HT-29 (cell line): ENCODE data around the genes NLK, TMEM97, VTN and UNC119.

DNA sequence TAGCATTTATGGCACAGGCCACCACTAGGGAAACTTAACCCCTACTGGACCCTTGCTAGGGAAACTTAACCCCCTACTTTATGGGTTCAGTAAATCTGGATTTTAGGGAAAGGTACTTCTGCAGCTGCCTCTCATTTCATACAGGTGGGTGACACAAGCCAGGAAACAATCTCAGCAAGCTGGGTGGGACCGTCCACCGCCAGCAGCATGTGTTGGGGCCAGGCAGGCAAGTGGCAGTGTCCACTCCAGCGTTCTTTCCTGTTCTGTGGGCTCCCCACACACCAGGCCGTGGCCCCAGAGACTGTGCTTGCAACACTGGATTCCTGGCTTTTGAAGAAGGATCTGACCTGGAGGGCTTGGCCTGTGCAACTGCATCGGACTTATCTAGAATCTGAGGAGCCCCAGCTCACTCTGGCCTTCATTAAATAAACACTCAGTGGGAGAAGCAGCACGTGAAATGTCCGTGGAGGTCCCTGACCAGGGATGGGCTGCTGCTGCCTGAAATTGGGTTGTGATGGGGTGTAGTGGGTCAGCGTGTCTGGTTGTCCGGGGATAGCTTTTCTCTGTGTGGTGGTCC, 3.1 kb downstream of the KSR1 start:
- RAMPAGE, long total RNA, result no peak

- RAMPAGE, long total RNA, result no peak
Measured at GRCh38 chr17:27888192-27888583, 5.0 kb downstream of the LYRM9 start.

DNA sequence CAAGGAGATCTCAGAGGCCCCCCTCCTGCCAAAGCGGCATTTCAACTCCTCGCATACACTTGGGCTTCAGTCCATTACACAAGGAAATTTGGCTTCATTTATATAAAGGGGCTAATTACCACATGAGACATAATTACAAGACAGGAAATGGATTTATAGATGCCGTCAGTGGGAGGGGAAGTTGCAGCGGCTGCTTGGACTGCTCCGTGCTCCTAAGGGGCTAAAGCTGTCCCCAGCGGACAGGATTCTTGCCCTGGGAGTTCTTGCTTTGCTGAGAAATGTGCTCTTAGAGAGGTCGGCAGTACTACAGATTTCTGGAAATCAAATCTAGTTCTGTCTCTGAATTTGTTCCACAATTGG, 57.2 kb upstream of the NLK start:
- RAMPAGE, long total RNA, result no peak

DNA sequence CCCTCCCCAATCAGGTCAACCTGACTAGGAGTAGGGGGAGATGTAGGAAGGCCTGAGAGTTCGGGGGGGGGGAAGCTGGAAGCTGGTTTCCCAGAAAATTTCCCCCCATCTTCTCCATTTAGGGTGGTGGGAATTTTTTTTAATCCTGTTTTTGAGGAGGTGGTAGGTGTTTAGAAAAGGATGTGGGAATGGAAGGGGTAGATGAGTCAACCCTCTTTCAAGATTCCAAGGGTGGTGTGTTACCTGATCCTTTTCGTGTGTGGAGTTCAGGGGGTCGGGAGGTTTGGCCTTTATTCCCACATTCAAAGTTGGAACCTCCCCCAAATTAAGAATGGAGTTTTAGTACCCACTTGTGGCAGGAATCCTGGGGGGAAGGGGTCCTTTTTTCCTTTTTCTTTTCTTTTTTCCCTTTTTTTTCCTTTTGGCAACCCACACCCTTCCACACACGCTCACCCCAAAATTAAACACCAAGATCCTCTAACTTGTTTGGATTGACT, at the start of gene NLK:
TSS of gene NLK (plus strand) at position 419 of the 497 bp plus-strand sequence.
- RAMPAGE, long total RNA, result no peak

DNA sequence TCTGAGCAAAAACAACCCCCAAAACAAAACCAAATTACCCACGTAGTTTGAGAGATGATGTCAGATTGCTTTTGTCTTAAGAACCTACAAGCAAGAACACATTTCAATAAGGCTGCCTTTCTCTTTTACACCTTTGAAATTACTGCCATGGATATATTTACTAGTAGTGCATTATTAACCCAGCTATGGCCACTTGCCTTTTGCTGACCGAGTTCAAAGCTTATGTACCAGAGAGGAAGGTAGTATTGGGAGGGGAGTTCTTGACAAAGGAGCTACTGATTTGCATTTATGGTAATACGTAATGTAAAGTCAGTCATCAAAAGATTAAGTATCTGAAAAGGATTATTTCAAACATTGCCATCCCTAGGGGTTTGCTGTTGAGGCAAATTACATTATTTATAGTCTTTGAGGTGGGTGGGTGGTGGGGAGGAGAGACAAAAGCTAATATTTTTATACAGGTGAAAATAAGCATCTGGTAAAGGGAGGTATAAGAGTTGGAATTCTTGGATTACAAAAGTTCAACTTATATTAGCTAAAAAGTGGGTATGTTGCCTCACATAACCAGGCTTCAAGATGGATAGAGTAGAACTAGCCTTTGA, 51.9 kb downstream of the NLK start:
- RAMPAGE, long total RNA, result no peak

- RAMPAGE, long total RNA, result no peak
Measured at GRCh38 chr17:28193273-28193608, 125.8 kb upstream of the TMEM97 start.

DNA sequence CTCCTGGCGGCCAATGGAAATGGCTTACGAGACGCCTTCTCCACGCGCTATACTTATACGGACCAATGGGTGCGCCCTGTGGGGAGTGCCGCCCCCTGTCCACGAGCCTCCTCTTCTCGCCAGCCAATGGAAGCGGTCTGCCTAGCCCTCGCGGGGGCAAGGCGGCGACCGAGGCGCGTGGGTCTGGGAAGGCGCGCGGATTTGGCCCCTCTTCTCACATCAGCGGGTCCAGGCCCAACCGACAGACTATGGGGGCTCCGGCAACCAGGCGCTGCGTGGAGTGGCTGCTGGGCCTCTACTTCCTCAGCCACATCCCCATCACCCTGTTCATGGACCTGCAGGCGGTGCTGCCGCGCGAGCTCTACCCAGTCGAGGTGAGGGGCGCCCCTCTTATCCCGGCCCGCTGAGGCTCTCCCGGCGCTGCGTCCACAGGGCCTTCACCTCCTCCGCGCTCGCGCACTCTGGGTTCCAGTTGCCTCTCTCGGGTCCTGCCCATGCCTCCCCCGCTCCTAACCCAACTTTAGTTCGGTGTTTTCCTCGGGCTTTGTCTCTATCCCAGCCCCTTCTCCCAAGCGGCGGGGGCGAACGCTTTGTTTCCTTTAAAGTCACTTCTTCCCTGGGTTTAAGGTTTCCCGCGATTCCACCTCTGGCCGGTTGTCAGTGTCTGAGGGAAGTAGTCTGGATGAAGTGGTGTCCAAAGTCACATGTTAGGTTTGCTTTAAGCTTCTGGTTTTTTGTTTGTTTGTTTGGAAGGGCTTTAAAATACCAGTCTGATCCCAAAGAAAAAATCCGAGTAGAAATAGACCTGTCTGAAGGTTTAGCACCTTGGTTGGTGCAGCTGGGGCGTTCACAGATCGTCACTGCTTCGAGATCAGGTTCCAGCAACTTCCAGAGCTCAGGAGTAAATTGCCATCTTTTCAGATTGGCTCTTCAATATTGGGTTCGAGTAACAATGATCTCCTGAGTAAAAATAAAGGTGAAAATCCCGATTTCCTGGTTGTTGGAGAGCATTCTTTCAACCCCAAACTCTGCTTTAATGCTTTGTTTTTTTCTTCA, at the start of gene TMEM97:
TSS of gene TMEM97 (plus strand) at position 209 of the 1,056 bp plus-strand sequence.
- RAMPAGE, long total RNA, result start-site peak on the plus strand centred at position 216 of the sequence, 105 bp wide, 230 and 211 reads in 2 replicates

DNA sequence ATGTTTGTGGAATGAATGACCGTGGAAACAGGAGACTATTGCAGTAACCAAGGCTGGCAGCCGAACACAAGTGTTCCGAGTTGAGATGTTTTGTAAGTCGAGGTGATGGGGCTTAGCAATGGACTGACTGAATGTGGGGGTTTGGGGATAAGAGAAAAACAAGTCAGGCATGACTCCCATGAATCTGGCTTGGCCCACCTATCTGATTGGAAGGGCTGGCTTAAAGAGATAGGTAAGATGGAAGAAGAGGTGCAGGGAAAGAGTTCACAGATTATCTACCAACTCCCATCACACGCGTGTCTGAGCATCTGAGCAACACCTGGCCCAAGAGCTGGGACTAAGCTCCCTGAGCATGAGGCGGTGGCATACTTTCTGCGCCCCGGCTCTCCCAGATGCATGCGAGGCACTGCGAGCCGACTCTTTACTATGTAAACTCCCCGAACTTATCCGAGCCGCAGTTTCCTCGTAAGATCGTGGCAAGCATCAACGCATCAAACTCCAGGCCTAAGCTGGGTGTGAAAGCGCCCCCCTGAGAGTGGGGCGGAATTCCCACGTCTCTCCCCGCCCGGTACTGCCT, 496 bp downstream of the IFT20 start:
- RAMPAGE, long total RNA, result no peak

DNA sequence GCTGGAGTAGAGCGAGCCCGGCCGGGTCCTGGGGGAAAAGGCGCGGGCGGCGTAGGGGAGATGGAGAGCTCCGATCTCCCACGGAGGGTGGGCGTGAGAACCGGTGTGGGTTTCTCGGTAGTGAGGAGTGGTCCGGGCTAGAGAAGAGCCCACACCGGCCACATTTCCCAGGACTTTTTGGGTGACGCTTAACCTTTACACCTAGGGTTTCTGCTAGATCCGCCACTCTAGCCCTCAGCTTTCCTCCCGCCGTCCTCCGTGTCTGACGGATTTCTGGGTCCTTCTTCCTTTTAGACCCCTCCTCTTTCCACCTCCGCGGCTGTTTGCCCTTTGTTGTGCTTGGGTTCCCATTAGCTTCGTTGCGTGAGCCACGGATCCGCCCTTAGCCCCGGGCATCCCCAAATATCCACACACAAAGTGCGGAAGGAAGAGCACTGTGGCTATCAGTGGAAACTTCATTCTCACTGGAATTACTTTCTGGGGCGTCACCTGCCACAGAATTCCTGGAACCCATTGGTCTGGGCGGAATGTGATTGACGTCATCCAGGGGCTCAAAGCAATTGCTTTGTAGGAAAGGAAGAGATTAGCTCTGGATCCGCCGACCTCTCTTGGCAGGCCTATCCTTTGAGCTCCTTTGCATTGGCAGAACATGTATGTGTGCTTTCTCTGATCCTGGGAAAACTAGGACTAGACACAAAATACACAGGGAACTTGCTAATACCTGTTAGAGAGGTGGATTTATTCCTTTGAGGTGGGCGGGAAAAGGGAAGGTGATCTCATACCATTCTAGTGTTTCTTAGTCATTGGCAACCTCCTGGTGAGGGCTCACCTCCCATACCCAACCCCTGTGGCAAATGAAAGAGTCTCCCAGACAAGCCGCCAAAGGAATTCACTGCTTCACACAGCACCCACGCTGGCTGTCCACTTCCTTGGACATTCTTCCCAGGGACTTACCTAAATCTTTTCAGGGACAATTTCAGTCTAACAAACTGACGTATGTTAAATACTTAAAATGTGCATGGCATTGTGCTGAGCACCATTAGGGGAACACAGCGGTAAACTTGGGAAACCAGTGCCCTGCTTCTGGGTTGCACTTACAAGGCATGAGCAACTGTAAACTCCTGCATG, 709 bp downstream of the TNFAIP1 start:
- RAMPAGE, long total RNA, result no peak

- RAMPAGE, long total RNA, result no peak
Measured at GRCh38 chr17:28370162-28371079, at the start of gene VTN. Gene VTN (minus strand): TSS chr17:28370307.

- RAMPAGE, long total RNA, result no peak
Measured at GRCh38 chr17:28470547-28471280, 2.7 kb upstream of the SLC13A2 start.

DNA sequence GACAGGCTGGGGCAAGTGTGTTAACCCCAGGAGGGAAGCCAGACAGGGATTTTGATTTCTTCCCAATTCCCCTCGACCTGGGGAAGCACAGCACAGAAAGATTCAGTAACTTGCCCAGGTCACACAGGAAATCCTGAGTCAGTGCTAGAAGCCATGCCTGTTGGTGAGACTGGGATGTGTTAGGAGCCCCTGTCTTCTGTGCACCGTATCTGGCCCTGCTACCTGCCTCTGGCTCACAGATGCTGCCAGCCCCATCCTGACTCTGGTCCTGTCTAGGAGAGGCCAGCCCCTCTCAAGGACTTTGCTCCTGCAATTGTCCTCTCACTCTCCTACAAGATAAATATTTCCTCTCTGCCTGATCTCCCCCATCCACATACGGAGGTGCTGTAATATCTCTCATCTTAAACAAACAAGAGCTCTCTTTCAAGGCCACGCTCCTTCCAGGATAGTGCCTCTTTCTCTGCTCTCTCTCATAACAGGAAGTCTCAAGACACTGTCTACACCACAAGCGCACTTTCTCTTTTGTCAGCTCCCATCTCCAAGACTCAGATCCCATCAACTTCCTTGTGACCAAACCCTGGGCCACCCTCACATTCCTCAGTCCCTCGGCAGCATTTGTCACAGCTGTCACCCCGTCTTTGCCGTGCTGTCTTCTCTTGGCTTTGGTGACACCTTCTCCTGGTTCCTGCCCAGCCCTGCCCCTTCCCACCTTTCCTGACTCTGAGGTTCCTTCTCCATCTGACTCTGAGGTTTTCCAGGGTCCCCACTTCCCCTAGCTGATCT, 1.8 kb downstream of the SLC13A2 start:
- RAMPAGE, long total RNA, result no peak

DNA sequence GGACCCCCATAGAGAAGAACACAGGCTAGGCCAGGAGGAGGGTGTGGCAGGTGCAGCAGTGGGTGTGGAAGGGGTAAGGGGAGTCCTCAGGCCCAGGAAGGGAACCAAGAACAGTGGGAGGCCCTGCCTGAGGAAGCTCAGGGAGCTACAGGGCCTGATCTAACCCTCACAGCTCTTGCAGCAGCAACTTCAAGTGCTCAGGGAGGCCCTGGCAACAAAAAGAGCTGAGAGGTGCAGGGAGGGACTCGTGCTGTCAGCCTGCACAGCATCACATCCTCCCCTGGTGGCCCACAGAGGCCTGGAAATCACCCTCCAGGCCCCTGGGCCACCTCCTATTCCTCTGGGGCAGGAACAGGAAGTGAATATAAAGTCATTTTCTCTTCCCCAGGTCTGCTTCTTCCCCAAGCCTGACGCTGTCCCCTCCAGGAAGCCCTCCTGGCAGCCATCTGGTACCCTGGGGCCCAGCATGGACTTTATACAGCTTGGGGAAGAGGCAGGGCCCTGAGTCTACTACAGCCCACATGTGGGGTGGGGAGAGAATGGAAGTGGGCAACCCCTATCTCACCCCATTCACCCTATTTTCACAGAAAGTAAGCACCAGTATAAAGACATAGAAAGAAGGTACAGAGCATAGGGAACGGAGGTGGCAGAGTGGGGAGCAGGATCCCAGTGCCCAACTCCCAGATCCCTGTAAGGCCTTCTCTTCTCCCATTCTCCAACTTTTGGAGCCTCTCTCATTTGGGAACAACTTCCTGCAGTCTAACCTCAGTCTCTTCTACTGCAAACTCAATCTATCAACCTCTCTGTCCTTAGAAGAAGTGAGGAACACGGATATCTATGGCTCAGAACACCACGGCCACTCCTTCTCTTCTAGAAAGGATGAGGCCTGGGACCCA, 2.6 kb downstream of the UNC119 start:
- RAMPAGE, long total RNA, result no peak

DNA sequence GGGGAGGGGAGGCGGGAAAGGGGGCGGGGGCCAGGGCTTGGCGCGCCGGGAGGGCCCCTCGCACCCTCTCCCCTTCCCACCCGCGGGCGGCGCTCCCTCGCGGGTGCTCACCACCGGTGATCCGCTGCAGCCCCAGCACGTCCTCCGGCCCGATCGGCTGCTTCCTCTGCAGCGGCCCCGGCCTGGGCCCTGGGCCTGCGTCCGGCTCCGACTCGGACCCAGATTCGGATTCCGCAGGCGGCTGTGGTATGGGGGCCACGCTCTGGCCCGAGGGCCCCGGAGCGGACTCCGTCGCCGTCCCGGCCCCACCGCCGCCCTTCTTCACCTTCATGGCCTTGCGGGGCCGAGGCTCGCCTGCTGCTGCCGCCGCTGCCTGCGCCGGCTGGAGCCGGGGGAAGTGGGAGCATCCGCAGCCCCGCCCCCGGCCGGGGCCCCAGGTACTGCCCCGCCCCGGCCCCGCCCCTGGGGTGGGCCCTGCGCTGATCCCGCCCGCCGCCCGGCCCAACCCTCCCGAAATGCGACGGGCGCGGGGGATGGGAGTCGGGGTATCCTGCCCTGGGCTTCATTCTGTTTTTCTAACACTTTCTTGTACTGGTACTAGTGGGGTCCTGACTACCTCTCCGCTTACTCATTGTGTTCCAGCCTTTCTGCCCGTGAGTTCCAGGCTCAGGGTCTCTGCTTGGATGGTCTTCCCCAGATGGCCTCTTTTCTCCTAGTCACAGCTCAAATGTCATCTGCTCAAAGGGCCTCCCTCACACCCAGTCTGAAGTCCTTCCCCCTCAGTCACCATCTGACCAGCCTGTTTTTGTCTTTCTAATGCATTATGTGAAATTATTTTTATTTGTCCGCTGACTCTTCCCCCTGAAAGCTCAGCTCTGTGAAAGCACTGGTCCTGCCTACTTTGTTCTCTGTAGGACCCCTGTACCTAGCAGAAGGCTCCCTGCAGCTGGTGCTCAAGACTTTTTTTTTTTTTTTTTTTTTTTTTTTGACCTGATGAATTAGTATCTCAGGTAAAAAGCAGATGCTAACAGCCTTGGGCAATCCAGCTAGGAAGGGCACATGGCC, at the start of gene UNC119:
TSS of gene UNC119 (minus strand) at position 398 of the 1,065 bp plus-strand sequence.
- RAMPAGE, long total RNA, result no peak

- RAMPAGE, long total RNA, result no peak
Measured at GRCh38 chr17:28580263-28580937, 3.7 kb upstream of the ALDOC start.

DNA sequence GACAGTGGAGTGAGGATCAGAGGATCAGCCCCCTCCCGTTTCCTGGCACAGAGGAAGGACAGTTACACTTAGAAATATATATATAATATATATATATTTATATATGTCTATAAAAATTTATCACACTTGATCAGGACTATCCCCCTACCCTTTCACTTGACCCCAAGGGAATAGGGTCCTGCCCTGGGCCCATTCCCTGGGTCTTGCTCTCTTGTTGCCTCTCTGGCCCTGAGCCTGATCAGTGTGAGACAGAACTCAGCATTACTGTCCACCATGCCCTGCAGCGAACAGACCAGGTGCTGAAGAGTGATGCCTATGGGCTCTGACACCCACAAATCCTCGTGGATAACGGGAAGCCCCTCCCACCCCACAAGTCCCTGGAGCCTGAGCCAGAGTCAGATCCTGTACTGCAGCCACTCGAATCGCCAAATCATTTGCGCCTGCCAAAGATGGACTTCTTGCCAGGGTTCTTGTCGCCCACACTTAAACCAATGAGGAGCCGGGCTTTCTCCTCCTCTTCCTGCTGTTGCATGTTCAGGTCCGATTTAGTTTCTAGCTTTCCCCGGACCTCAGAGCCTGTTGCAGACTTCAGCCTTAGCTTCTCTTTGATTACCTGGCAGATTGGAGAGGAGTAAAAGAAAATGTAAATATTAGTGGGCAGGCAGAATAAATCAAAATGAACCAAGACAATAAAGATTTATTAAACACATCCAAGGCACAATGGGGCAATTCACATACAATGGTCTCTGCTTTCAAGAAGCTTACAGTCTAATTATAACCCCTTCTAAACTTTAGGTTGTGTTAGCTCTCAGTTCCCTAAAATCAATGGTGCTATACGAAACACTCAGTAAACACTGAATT, 879 bp upstream of the RSKR start:
- RAMPAGE, long total RNA, result no peak

- RAMPAGE, long total RNA, result no peak
Measured at GRCh38 chr17:28641801-28642501, 3.0 kb downstream of the BLTP2 start.

DNA sequence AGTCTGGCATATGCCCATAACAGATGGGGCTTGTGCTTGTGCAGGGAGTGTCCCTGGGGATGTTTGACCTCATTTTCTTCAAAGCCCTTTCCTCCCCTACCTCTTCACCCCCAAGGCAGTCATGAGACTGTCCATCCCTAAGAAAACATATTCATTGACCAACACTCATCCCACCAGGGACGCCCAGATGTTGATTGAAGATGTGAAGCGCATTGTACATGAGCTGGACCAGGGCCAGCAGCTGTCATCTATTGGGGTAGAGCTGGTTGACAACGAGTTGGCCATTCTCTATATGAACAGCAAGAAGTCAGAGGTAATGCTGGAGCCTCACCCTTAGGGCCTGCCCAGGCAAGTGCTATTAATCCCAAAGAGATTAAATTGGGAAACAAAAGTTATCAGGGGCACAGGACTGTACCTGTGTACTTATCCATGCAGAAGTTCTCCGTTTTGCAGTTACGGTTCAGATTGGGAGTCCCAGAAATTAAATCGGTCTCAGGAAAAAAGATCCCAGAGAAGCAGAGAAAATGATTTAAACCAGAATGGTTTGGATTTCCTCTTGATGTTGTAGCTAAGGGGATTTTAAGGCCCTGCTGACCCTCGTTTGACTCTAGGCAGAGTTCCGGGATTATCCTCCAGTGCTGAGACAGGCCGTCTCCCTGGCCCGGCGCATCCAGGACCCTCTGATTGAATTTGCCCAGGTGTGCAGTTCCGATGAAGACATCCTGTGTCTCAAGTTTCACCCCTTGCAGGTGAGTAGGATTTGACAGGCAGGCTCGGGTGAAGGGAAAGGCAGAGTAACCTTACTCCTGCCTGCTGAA, 24.7 kb downstream of the SUPT6H start:
- RAMPAGE, long total RNA, result no peak

DNA sequence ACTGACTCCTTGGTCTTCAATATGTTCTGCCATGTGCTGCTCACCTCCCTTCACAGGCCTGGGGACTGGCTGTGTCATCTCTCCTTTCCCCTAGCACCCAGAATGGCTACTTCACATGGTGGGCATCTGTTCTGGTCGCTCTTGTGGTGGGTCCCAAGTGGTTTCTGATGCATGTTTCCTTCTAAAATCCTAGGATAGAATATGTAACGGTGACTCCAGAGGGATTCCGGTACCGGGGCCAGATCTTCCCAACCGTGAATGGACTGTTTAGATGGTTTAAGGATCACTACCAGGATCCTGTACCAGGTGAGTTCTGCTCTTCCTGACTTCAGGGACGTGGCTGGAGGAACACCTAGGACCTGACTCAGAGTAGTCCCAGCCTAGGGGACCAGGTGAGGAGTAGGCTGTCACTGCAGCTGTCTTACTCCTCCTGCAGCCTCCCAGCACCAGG, 12.1 kb downstream of the PROCA1 start:
- RAMPAGE, long total RNA, result no peak

DNA sequence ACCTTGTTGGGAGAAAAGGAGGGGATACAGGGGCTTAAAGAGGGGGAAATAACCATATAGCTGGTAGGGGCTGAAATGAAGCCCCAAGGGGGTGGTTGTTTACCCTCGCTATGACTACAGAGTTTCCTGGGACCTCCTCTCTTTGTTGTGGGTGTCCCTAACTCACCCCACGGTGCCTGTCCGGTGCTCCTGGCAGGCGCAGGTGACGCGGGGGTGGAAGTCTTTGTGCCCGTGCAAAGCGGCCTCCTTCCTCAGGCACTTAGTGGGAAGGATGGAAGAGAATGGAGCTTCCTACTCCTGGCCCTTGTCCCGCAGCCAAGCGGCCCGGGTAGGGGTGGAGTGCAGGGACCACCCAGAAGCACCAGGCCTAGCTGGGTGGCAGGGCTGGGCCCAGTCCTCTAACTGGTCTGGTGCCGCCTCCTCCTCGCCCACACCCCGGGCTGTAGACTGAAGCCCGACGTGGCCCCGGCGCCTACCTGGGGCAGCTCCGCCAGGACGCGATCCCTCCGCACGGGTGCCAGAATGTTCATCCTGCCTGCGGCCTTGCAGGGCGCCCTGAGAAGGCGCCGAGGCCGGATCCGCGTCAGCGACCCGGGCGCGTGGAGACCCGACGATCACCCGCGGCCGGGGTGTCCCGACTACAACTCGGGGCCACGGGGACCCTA, 799 bp downstream of the RAB34 start:
- RAMPAGE, long total RNA, result no peak